ENCODE measurements around the genes SUPT5H, EID2 and DYRK1B.

DNA sequence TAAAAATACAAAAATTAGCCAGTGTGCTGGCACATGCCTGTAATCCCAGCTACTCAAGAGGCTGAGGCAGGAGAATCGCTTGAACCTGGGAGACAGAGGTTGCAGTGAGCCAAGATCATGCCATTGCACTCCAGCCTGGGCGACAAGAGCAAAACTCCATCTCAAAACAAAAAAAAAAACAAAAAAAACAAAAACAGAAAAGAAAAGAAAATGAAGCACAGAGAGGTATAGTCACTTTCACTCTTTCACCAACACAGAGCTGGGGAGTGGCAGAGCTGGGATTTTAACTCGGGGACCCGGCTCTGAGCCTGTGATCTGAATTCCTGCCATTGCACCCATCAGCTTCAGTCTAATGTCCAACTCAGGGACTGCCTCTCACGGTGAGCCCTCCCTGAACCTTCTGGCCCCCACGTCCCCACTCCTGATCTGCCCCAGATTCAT, 874 bp downstream of the LGALS4 start:
- RRBS: no CpG with 5 or more reads among the region's 6 CpGs

DNA sequence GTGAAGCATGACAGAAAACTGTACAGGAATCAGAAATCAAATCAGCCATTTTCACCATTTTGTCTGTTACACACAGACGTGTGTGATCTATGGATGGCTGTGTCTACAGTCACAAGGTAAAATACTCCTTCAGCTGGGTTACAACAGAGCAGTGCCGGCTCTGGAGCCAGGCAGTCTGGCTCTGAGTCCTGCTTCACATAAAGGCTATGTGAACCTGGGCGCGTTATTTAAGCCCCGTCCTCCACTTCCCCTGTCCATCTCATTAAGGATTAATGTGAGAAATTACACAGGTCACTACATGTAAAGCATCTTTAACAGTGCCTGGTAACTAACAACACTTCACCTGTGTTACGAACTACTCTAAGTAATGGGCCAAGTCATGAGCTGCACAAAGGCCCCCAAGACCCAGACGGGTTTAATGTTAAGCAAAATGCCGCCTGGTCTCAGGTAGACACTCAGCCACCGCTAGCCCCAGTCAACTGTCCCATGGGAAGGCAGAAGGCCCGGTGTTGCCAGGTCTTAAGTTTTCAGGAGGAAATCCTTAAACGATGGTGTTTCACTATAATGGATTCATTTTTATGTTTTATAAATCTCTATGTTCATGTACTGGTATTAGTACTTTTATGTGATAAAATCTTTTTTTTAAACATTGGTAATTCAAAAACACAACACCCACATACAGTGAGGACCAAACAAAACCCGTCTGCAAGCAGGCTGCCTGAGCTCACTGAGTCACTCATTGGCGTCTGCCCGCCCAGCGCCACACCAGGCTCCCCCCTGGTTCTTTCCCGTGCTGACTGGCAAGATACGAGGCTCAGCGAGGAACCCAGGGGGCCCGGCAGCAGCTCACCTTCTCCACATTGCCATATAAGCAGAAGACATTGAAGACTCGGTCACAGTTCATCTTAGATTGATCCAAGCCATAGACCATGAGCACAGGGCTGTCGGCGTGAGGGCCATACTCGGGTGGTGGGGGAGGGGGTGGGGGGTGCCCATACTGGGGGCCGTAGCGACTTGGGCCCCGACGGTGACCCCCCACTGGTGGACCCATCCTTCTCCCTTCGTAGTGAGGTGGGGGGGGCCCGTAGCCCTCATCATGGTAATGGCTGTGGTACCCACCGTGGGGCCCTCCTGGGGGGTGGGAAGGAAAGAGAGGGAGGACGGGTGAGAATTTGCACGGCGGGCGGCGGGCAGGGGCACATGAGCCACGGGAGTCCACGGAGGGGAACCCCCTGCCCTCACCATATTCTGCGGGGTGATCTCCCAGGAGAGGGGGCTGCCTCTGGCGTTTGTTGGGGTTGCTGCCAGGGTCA, 8.1 kb upstream of the ECH1 start:
- RRBS: no CpG with 5 or more reads among the region's 39 CpGs

DNA sequence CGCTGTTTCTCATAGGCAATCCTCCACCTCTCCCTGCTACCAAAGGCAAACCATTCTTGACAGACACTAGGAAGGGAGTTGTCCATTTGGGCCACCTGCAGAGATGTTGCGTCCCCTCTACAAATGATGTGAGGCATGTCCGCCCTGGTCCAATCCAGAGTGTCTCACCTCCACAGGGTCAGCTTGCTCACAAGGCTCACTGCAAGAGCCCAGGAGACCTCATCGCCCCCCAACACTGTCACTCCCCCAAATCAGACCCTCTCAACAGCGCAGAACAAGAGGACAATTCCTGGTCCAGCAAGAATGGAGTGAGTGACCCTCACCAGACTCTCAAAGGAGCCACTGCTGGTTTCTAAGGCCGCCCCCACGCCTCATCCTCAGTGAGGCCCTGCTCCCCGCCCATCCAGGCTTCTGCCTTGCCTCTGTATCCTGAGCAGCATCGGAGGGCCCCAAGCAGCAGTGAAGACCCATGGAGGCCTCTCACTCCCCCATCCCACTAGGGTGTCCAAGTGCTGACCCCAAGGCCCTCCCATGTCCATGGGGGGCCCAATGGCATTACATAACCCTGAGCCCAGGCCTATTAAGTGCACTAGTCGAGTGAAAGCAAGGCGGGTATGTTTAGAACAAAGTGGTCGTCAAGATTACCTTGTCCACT, 6.5 kb downstream of the HNRNPL start:
- RRBS: no CpG with 5 or more reads among the region's 12 CpGs

DNA sequence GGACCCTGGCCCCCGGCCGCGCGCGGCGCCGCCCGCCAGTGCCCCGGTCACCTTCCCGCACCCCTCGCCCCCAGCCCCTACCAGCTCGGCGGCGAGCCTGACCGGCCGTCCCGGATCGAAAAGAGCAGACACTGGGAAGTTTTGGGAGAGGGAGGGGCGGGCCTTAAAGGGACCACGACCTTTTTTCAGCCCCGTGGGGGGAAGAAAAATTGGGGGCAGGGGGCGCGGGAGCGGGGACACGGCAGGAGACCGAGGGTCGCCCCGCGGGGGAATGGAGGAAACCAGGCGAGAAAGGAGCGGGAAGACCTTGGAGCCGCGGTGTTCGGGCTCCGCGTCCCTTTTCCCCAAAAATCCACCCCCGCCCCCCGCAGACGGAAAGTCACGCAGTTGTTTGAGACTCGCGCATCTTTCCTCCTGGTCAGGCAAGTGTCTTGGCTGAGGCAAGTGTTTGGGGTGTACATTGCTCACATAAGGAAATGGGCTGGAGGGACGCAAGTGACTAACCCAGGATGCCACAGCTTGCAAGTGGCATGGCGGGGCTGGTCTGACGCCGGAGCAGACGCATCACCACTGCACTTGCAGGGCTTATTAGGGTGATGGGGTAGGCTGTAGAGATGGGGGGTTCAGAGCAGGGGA, 2.5 kb upstream of the HNRNPL start:
- RRBS: 3% methylated on average over 10 of the region's 47 CpGs

- RRBS: 1% methylated on average over 7 of the region's 19 CpGs
These were observed 499 bp downstream of the NFKBIB start for GRCh38 chr19:38900114-38900821.

- RRBS: 10% methylated on average over 15 of the region's 71 CpGs
These were observed 19.0 kb downstream of the MRPS12 start for GRCh38 chr19:38949478-38950335.

DNA sequence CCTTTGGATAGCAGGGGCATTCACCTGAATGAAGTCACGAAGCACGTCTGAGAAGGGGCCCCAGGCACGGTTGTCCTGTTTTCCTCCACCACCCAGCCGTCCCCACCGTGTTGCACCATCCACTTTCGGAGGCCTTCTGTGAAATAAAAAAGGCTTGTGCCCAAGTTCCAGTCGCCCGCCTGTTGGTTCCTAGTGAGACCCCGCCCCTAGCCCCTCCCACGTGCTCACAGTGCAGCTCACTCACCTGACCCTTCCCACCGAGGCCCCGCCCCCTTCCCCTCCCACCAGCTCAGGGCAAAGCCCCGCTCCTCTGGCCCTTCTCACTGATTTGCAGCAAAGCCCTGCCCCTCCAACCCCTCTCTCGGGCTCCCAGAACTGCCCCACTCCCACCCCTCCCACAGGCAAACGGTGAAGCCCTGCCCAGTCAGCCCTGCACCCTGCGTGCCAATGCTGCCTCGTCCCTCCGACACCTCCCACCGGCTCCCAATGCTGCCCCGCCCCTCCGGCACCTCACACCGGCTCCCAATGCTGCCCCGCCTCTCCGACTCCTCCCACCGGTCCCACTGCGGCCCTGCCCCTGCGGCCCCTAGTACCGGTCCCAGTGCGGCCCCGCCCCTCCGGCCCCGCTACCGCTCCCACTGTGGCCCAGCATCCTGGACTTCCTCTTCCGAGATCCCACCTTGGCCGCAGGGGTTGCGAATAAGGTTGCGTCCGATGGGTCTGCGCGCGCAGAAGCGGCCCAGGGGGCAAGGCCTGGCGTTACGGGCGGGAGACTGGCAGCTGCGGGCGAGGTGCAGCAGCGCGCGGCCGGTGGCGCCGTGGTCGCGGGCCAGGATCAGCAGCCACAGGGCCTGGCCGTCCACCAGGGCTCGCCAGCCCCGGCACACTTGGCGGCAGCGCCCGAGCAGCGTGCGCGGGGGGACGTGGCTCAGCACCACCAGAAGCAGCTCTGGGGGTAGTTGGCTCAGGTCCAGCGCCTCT, 874 bp downstream of the FBXO27 start:
- RRBS: 2% methylated on average over 20 of the region's 66 CpGs

- RRBS: 46% methylated on average over 1 of the region's 26 CpGs
These were observed 6.6 kb downstream of the PAK4 start for GRCh38 chr19:39132085-39132734.

DNA sequence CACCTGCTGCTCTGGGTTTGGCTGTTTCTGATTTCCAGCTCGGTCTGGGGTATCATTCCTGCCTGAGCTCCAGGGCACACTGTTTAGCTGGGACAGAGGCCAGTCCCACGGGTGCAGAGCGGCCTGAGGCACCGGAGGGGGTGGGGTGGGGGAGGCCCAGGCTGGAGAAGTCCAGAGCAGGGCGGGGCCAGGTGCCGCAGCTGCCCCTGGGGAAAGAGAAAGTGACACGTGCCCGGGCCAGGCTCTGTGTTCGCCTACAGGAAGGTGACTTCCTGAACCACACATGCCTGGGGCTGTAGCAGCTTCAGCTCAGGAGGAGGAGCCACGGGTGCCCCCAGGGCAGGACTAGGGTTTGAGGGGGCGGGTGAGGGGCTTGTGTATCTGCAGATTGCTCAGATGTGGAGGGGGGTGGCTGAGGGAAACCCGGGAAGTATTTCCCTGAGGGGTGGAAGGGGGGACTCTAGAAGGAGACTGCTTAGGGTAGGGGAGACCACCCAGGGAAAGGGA, 7.0 kb downstream of the IFNL3 start:
- RRBS: 5% methylated on average over 3 of the region's 12 CpGs

DNA sequence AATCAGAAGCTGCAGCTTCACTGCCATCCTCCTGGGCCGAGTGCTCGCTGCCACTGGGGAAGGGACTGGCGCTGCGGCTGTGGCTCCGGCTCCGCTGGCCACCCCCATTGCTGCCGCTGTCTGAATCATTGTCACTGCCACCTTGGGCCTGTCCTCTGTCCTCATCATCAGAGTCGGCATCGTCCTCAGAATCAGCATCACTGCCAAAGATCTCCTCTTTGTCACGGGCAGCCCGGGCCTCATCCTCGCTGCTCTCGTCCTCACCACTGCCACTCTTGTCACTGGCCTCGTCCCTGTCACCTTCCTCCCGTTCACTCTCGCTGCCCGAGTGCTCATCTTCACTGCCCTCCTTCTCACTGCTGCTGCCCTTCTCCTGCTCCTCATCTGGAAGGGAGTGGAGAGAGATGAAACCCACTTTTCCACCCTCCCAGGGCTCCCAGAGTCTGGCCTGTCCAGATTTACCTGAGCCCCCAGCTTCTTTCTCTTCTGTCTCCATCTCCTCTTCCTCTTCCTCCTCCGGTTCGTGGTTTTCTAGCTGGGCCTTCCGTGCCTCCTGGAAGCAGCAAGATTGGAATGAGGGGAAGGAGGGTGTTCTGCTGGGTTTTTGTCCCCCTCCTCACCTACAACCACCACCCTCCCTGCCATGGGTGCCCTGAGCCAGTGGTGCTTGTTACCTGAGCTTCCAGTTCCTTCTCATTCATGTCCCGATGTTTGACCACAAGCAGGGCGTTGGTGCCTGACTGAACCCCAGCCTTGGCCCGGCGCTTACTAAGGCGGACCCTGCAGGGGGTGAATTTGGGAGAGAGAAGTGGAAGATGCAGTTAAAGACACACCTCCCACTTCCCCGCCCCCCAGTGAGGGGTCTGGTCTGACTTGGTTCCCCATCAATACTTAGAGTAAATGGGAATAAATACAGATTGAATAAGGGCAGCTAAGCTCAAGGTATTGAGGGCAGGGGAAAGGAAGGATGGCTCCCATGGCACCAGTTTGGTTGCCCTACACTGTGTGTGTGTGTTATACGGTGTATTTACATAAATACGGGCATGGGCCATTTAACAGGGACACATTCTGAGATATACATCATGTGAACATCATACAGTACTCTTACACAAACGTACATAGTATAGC, 4.5 kb downstream of the PAF1 start:
- RRBS: no CpG with 5 or more reads among the region's 29 CpGs

DNA sequence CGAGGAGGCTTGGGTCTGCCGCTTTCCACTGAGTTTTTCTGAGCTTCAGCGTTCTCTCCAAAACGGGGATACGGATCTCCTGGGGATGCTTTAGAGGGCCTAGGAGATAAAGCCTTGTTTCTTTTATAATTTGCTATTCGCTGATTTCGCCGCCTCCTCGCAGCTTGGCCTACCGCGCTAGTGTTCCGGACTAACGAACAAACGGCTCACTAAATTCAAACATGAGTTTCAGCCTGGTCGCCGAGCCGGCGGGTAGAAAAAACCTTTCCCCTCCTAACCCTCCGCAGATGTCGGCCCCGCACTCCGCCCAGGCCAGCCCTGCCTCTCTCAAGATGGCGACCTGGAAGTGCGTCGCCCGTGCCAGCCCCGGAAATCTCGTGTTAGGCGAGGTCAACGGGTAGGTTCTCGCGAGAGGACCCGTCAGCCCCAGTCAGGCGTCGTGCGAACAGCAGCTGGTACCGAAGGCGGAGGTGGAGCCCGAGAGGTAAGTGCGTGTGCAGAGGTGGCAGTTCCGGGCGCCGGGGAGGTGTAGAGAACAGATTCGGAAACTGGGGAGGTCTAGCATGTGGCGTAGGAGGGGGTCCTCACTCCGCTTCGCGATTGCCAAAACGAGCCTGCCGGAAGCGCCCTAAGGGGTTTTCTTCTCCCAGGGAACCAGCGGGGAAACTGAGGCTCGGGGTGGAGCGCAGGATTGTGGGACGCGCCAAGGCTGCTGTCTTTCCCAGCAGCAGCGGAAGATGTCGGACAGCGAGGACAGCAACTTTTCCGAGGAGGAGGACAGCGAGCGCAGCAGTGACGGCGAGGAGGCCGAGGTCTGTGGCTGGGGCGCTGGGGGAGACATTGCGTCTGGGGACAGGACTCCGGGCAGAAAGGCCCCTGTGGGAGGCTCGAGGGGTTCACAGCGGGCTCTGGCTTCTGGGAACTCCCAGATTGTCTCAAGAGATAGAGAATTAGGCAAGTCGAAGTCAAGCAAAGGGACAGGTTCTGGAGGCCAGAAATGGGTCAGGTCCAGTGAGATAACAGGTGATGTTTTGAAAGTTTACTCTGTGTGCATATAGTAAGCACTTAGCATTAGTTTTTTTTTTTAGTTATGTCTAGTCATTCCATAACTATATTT, at the start of gene SUPT5H:
TSS of gene SUPT5H (plus strand) at position 429 of the 1,117 bp plus-strand sequence.
- RRBS: 1% methylated on average over 10 of the region's 71 CpGs

GRCh38 chr19:39520105-39520630, 5.2 kb downstream of the SELENOV start:
- RRBS: no CpG with 5 or more reads among the region's 6 CpGs

GRCh38 chr19:39539779-39540523, at the start of gene EID2:
TSS of gene EID2 (minus strand) at chr19:39540161.
- RRBS: 1% methylated on average over 40 of the region's 71 CpGs

- RRBS: 3% methylated on average over 10 of the region's 63 CpGs
These were observed at the start of gene DYRK1B for GRCh38 chr19:39833713-39834826. TSS of gene DYRK1B (minus strand) at chr19:39834162.

- RRBS: no CpG with 5 or more reads among the region's 11 CpGs
These were observed 32.7 kb upstream of the FBL start for GRCh38 chr19:39878977-39879249.

DNA sequence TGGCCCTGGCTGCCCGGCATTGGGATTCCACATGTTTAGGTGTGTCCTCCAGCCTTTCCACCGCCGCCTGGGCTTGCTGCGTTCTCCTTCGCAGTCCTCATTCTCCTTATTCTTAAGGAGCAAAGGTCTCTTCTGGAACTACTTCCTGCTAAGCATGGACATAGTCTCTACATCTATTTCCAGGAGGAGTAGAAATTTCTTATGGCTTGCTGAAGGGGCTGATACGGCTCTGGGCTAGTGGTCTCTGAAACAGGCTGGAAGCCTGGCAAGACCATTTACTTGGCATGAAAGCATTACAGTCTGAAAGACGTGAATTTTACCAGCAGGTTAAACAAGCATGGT, 27.3 kb upstream of the PSMC4 start:
- RRBS: no CpG with 5 or more reads among the region's 7 CpGs

DNA sequence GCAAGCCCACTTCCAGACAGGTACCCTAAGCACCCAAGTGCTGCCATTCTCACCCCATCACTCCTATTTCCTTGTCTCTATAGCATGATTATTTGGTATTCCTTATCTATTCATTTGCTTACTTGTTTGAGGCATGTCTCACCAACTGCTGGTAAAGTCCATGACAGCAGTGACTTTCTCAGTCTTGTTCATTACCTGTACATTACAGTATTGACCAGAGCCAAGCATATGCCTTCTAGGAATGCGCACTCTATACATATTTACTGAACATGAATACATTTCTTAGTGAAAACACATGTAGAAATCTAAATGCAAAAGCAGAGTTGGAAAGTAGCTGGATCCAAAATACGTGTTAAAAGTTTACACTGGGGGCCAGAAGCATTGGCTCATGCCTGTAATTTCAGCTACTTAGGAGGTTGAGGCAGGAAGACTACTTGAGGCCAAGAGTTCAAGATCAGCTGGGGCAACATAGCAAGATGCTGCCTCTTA, 9.4 kb downstream of the ZNF780B start:
- RRBS: no CpG with 5 or more reads among the region's 2 CpGs

DNA sequence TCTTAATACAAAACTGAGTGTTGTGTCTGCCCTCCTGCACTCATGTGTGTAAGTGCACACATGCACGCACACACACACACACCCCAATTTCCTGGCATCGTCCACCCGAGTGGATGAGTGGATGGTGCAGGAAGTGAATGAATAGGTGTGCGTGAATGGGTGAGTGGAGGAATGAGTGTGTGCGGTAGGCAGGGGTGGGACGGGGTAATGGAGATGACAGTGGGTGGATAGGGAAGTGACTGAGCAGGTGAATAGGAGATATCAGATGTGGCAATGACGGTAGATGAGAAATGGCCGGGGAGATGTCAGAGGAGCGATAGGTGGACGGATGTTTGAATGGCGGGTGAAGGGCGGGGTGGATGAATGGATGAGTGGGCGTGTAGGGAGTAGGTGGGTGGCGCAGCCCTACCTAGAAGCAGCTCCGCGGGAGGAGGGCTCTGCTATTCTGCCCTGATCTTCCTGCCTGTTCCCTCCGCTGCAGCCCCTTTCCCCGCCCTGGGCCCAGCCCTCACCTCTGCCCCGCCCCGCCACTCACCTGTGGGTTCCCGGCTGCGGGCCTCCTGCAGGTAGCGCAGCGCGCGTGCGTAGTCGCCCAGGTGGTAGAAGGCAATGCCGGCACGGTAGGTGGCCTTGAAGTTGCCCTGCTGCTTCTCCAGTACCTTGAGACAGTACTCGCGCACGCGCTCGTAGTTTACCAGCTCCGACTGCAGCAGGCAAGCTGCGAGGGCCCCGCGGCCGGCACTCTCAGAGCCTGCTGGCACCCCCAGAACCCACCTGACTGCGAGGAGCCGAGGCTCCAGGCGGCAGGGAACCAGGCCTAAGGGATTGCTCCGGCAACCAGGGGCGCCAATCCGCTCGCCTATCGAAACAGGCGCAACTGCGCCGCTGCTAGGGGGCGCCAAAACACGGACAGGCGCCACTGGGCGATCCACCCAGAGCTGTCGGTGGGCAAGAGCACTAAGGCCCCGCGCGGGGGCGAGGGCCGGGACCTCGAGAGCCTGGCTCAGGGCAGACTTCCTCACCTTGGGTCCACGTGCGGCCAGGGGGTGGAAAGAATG, 1.2 kb downstream of the TTC9B start:
- RRBS: 5% methylated on average over 12 of the region's 64 CpGs

- RRBS: no CpG with 5 or more reads among the region's 17 CpGs
These were observed 18.0 kb downstream of the AKT2 start for GRCh38 chr19:40266934-40267765.

DNA sequence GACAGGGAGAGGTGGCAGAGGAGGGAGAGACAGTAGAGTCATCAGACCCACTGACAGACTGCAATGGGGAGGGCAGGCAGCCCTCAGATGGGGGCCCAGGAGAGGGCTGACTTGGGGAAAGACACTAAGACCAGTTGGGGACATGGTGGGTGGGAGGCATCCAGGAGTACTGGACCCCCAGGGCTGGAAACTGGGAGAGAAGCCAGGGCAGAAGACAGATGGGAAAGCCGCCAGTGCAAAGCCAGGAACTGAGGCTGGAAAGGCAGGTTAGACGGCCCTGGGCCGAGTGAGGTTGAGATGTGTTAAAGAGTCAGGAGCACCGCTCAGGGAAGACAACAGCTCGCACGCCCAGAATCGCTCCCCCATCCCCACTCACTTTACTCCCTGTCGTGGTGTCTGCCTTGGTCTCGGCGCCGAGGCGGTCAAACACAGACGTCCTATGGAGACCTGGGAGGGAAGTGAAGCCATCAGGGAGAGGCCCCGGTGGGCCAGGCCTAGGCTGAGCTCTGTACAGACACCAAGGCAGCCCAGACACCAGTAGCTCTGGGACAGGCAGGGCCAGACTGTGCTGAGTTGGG, 24.5 kb downstream of the C19orf47 start:
- RRBS: no CpG with 5 or more reads among the region's 14 CpGs